ENCODE results near the genes FHIP2A and ENO4.

DNA sequence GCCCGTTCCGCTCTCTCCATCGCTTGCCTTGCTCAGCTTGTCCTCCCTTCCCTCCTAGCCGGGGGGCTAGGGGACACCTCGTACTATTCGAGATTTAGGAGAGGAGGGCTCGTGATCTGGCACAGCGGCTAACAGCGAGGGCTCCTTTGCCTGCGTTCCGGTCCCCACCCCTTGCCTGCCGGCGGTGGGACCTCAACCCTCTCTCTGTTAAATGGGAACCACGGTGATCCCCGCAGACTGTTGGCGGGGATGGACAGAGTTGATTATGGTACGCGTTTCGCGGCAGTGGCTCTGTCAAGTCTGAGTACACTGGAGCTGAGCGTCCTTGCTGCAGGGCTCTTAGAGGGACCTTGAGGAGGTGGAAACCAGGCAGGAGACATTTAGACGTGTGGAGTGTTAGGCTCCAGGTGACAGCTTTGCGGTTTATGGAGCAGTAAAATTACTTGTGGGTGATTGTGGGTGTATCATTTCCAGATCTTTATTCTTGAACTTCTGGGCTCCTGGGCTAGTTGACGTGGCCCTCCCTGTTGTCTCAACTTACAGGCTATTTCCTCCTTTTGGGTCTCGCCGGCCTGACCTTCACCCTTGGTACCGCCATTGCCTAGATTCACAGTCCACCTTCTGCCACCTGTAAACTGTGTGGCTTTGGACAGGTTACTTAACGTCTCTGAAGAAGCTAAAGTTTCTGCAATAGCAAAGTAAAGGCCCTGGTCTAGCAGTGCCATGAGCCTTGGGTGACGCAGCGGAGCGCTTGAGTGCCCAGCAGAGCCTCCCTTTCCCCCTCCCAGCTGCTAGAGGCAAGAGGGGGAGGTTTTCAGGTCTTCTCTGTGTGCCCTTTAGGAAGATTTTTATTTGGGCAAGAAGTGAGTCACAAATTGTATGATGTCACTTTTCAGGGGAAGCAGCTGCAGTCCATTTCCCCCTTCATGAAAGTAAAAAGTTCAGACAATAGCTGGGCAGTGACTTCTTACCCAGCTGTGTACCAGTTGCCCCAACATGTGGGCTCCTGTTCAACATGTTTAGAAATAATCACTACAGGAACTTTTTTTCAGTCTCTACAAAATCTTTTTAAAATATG lies 783 bp downstream of the CASP7 start:
- PRO-cap: bidirectional peak, plus-strand start at position 957 of the sequence, minus-strand start at position 700 of the sequence

GRCh38 chr10:113681848-113682418 lies 2.2 kb downstream of the CASP7 start:
- PRO-cap: no peak

GRCh38 chr10:113873025-113873969 lies 18.8 kb downstream of the NHLRC2 start:
- PRO-cap: no peak

- PRO-cap: no peak
Measured at GRCh38 chr10:113937545-113938621, 83.4 kb downstream of the NHLRC2 start.

DNA sequence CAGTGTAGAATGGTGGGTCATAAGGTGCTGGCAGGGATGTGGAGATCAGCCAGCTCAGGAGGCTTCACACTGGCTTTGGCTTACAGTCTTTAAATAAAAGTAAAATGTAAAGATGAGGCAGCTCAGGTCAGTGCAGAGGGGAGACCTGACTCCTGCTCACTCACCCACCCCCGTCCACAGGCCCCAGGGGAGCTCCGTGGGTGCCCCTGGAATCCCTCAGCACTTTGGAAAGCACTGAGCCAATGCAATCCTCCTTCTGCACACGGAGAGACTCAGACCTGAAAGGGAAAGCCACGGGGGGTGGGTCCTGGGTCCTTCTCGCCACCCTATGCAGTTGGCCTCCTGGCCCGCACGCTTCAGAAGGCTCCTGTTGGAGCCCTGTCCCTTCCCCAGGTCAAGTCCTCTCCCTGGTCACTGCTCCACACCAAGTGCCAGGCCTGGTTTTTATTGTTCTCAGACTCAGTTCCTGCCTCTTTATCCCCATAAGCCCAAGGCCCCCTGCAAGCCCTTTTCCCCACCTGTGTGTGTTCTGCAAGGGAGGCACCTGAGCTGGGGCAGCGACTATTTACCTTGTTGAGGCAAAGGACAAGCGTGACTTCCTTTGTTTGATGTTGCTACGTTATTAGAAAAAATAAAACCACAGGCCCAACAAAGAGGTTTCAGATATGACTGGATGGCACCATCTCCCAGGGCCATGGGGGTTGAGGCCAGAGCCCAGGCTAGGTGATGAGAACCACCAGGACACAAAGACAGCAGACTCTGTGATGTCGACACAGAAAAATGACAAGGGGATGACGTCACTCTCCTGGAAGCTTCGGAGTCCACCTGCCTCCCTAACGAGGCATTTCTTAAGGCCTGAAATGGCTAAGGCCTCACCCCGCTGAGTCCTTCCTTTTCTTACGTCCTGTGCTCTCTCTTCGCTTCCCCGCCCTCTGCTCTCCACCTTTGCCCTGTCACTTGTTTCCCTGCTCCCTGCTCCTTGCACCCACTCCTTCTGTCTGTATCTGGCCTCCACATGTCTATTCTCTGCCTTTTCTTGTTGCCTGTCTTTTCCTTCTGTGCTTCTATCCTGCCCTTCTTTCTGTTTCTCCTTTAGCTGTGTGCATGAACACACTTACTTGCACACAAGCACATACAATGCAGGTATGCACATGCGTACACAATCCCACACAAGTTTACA lies 83.2 kb upstream of the ADRB1 start:
- PRO-cap: no peak

GRCh38 chr10:114046106-114046804 lies 2.6 kb downstream of the ADRB1 start:
- PRO-cap: no peak

- PRO-cap: no peak
Measured at GRCh38 chr10:114172061-114172593, 1.9 kb downstream of the CCDC186 start.

DNA sequence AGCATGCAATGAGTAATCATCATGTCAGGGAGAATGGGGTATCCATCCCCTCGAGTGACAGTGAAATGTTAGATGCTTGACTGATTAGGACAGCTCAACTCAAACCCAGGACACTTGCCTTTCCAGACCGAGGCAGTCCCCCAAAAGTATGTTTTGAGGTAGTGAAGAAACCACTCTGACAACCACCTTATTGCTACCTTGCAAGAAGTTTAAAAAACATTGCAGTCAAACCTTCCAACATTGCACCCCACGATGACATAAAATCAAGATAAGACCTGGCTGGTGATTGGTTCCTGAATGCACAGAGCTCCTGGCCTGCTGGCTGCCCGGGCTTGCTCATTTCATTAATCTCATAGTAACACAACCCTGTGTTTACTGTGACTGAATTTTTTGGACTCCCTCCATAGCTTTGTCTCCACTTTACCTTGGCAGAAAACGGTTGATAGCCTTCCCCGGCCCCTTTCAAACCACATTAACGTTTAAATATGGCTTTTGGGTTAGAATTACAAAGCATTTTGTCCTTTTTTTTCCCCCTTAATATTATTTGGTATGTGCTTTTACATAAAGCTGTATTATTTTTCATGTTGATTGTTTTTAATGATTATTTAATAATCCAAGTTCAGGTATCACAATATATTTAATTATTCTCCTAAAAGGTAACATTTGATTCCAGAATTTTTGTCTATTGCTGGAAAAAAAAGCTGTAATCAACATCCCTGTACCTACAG lies 27.5 kb downstream of the VWA2 start:
- PRO-cap: no peak

- PRO-cap: no peak
Measured at GRCh38 chr10:114343797-114344472, 60.4 kb downstream of the AFAP1L2 start.

- PRO-cap: no peak
Measured at GRCh38 chr10:114346486-114347036, 57.7 kb downstream of the AFAP1L2 start.

GRCh38 chr10:114395660-114396030 lies 8.7 kb downstream of the AFAP1L2 start:
- PRO-cap: no peak

DNA sequence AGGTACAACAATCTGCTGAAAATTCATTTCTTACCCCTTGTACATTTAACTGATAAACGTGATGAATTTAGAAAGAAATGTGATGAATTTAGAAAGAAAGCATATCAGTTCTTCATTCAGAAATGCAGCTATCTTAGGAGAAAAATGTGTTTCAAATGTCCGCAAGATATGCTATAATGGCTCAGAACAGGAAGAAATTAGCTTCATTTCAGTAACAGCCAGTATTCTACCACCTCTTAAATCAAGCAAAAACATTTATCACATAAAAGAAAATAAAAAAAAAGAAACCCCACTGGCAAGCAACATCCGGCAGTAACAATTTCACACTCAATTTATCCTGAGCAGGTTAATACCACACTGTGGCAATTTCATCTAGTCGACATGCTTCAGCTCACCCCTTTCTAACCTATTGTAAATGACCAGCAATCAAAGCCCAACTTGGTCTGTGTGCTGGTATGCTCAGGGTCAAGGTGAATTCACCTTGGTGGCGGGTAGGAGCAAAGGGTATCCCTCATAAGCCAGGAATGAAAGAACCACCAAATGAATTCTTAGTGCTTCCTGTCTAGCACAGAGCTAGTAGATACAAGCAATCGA lies 109.0 kb upstream of the AFAP1L2 start:
- PRO-cap: no peak

- PRO-cap: no peak
Measured at GRCh38 chr10:114575465-114576237, 82.4 kb downstream of the ABLIM1 start.

- PRO-cap: no peak
Measured at GRCh38 chr10:114648209-114648894, 9.7 kb downstream of the ABLIM1 start.

GRCh38 chr10:114696729-114697694 lies 38.9 kb upstream of the ABLIM1 start:
- PRO-cap: no peak

- PRO-cap: bidirectional peak, plus-strand start at chr10:114821760, minus-strand start at chr10:114821646
Measured at GRCh38 chr10:114821300-114822171, at the start of gene FHIP2A. TSS of gene FHIP2A (plus strand) at chr10:114821780.

GRCh38 chr10:114859095-114859716 lies 37.6 kb downstream of the FHIP2A start:
- PRO-cap: no peak

GRCh38 chr10:116546088-116546423 lies 325 bp downstream of the PNLIP start:
- PRO-cap: no peak

GRCh38 chr10:116849343-116850066 lies at the start of gene ENO4:
TSS of gene ENO4 (plus strand) at chr10:116849499.
- PRO-cap: no peak

DNA sequence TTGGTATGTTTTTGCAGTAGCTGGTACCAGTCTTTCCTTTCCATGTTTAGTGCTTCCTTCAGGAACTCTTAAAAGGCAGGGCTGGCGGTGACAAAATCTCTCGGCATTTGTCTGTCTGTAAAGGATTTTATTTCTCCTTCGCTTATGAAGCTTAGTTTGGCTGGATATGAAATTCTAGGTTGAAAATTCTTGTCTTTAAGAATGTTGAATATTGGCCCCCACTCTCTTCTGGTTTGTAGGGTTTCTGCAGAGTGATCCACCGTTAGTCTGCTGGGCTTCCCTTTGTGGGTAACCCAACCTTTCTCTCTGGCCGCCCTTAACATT lies 67.8 kb downstream of the SHTN1 start:
- PRO-cap: no peak